ENCODE measurements around a stretch of chr14.

DNA sequence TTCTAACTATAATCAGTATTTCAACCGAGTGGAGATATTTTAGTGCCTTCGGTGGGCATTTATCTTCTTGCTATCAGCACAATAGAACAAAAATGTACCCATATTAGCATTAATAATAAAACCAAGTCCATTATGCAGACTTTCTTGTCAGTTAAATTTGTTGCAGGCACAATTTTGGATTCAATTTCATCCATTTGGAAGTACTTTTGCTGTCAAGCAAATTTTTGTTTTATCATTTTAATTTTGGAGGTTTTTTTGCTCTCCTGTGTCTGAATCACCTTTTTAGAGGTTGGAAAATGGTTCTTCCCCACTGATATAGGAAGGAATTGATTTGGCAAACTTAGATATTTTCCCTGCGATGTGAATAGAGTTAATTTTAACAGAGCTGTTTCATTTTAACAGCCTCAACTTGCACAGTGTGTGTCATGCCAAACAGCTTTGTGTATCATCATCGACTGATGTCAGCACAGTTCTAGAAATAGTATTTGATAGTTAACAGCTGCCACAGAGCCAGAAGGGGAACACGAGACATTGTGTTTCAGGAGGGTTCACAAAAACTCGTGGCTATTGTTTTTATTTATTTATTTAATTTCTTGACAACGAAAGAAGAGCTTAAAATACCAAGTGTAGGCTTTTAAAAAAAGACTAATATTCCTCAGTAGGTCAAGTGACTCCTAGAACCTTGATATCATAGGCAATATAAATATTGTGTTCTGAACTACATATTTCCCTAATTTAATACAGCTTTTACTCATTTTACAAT, 243.1 kb upstream of the FOXN3 start:
- RRBS = no CpG with 5 or more reads among the region's 7 CpGs

GRCh38 chr14:89701028-89702186, 253.1 kb downstream of the EFCAB11 start:
- RRBS = 2% methylated on average over 50 of the region's 88 CpGs

- RRBS = no CpG with 5 or more reads among the region's 5 CpGs
These were observed 180.6 kb downstream of the EFCAB11 start for GRCh38 chr14:89773850-89774345.

DNA sequence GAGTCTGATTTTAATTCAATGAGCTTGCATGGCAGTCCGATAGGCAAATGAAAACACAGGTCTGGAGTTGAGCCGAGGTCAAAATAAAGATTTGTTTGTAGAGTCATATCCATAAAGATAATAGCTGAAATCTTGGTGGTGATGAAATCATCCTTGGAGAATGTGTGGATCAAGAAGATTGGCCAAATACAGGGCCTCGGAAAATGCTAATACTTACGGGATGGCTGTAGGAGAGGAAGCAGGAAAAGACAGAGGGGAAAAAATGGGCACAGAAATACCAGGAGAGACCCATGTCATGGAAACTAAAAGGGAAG, 162.0 kb downstream of the EFCAB11 start:
- RRBS = no CpG with 5 or more reads among the region's 4 CpGs

DNA sequence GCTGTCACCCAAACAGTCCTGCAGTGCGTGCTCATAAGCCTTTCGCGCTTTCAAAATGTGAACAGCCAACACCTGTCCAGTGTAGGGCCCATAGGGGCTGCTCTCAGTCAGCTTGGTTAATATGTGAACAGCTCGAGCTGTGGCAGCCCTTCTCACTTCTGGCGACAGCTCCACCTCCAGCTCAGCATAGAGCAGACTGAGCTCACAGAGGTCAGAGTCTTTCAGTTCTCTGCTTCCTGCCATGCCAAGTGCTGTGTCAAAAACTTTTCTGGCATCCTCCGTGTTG, 32.3 kb downstream of the PSMC1 start:
- RRBS = no CpG with 5 or more reads among the region's 6 CpGs

GRCh38 chr14:90396584-90396945, 264 bp upstream of the CALM1 start:
- RRBS = 2% methylated on average over 2 of the region's 35 CpGs

GRCh38 chr14:90404625-90404958, 7.8 kb downstream of the CALM1 start:
- RRBS = no CpG with 5 or more reads among the region's 1 CpG

- RRBS = no CpG with 5 or more reads among the region's 6 CpGs
These were observed 120.6 kb downstream of the CALM1 start for GRCh38 chr14:90517483-90517693.

- RRBS = no CpG with 5 or more reads among the region's 10 CpGs
These were observed 161.2 kb downstream of the TTC7B start for GRCh38 chr14:90654708-90655658.

GRCh38 chr14:90698281-90698878, 117.8 kb downstream of the TTC7B start:
- RRBS = no CpG with 5 or more reads among the region's 8 CpGs

DNA sequence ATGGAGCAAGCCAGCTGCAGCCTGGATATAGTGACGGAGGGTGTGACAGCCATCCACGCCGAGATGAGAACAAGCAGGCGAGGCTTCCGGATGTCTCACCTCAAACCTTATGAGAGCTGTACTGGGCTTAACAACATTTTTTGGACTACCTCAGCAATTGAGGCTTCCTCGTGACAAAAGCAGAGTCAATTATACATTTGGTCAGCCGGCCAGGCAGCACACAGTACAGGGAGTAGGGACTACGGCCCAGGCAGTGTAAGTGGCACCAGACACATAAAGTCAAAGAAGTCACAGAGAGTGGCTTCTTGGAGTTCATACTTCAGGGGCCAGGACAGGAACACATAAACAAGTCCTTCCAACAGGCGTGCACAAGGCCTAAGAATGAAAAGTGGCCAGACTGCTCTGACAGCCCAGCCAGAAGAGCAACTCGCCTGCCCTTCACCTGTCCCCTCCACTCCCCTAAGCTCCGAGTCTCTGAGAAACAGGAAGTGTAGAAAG, 115.1 kb downstream of the TTC7B start:
- RRBS = no CpG with 5 or more reads among the region's 11 CpGs

DNA sequence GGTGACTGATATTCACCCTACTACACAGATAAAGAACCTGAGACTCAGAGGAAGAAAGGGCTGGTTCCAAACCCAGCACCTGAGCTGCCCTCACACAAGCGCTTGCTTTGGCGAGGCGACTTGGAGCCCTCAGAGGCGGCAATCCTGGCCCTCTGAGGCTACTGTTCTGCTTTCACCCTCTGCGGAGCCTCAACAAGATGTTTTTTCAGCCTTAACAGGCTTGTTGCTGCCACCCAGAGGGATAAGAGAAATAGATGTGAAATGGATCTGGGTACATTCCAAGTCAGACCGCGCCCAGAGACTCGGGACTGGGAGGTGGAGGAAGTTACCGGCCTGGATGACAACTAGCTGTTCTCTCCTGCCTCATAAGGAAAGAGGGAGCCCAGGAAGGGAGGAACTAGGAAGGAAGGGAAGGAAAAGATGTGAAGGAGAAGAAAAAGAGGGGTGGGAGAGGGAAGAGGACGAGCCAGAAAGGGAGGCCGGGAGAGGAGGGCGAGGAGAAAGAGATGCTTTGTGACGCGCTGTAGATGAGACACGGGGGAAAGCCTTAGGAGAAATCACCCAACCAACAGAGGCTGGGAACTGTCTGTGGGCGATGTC, 89.5 kb downstream of the TTC7B start:
- RRBS = no CpG with 5 or more reads among the region's 16 CpGs

- RRBS = 82% methylated on average over 1 of the region's 8 CpGs
These were observed 15.0 kb downstream of the TTC7B start for GRCh38 chr14:90801297-90801598.

GRCh38 chr14:91144676-91145212, 30.9 kb downstream of the DGLUCY start:
- RRBS = no CpG with 5 or more reads among the region's 5 CpGs

GRCh38 chr14:91171586-91172016, 57.7 kb downstream of the DGLUCY start:
- RRBS = no CpG with 5 or more reads among the region's 6 CpGs

DNA sequence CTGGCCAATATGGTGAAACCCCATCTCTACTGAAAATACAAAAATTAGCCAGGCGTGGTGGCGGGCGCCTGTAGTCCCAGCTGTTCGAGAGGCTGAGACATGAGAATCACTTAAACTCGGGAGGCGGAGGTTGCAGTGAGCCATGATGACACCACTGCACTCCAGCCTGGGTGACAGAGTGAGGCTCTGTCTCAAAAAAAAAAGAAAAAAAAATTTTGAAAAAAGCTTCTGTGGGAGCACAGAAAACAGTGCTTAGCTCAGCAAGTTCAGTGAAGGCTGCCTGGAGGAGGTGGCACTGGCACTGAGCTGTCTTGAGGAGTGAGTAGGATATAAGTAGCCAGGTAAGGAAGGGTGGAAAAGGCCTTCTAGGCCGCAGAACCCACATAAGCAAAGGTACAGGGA, 25.5 kb downstream of the GPR68 start:
- RRBS = no CpG with 5 or more reads among the region's 7 CpGs

- RRBS = no CpG with 5 or more reads among the region's 9 CpGs
These were observed 66.8 kb upstream of the GPR68 start for GRCh38 chr14:91311181-91311772.

- RRBS = no CpG with 5 or more reads among the region's 11 CpGs
These were observed 80.2 kb upstream of the GPR68 start for GRCh38 chr14:91324667-91325087.

DNA sequence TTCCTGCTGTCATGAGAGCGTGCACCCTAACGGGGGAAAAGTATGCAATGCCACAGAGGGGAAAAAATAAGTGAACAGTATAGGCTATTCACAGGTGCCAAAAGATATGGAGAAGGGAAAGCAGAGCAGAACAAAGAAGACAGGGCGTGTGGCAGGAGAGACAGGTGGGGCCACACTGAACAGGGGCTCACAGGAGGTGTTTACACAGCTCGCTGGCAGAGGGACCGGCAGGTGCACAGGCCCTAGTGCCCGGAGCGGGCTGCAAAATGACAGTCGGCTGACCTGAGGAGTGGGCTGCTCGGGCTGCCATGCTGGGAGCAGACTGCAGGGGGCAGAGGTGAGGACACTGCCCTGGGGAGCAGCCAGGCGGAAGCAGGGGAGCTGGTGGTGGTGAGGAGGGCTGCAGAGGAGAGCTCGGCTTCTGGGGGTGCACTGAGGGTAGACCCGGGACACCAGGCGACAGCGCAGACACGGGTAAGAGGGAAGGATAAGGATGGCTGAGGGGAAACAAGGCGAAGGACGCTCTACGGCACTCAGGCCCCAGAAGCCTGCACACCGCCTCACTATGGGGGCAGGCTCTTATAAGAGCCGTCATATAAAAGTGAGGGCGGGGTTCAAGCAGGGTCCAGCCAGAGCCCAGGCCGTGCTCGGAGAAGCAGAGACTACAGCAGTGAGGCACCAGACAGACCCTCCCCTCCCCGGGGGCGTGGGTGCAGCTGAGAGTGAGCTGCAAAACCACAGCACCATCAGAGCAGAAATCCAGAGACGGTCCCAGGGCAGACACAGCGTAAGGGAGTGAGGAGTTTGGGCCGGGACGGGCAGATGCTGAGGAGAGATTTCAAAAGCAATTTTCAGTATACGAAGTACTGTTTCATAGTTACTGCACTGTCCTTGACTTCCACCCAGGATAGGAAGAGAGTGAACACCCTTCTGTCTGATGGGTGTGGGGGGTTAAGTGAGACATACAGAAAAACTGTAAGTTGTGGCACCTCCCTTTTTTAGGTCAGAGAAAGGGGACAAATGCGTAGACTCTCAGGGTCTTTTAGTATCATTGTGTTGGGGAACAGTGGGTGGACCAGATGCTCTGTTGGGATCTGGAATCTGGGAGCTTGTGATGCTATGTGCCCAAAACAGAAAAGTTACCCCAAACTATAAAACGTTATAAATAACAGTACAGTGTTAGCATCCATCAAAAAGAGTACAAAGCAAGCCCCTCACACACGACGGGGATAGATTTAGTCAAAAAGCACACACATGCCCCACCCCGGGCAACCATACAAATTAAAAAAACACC, 62.4 kb downstream of the CCDC88C start:
- RRBS = 9% methylated on average over 4 of the region's 35 CpGs

Measured in hTERT-HM (cell line).